Left colon (tissue), 1 donor: ENCODE measurements around a stretch of chrX.

- PRO-cap, result no peak
These were observed 113.5 kb upstream of the HSD17B10 start for GRCh38 chrX:53547716-53548080.

DNA sequence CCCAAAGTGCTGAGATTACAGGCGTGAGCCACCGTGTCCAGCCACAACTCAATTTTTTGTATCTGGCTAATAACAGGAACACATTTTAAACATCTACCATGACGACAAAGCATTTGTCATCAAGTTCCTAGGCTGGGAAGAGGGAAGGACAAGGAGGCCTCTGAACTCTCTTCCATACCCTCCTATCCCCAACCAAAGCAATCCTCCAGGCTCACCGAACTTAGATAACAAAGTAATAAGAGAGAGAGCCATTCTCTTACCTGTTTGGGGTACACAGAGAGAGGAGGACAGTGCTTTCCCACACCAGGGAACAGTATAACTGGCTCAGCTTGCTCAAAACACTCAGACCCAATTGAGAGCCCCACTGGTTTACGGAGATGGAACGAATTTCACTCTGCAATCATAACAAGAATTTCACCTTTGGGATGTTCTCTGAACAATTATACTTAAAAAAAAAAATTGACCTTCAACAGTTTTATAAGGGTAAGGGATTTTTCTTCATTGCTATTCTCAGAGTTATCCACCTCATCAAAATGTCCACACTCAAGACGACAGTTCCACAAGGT is 83.3 kb downstream of the HUWE1 start:
- PRO-cap, result no peak

DNA sequence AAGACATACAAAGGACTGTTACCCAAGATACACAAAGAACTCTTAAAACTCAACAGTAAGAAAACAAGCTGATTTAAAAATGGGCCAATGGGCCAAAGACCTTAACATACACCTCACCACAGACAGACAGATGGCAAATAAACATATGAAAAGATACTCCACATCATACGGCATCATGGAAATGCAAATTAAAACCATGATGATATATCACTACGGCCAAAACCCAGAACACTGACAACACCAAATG is 27.8 kb downstream of the HUWE1 start:
- PRO-cap, result no peak

DNA sequence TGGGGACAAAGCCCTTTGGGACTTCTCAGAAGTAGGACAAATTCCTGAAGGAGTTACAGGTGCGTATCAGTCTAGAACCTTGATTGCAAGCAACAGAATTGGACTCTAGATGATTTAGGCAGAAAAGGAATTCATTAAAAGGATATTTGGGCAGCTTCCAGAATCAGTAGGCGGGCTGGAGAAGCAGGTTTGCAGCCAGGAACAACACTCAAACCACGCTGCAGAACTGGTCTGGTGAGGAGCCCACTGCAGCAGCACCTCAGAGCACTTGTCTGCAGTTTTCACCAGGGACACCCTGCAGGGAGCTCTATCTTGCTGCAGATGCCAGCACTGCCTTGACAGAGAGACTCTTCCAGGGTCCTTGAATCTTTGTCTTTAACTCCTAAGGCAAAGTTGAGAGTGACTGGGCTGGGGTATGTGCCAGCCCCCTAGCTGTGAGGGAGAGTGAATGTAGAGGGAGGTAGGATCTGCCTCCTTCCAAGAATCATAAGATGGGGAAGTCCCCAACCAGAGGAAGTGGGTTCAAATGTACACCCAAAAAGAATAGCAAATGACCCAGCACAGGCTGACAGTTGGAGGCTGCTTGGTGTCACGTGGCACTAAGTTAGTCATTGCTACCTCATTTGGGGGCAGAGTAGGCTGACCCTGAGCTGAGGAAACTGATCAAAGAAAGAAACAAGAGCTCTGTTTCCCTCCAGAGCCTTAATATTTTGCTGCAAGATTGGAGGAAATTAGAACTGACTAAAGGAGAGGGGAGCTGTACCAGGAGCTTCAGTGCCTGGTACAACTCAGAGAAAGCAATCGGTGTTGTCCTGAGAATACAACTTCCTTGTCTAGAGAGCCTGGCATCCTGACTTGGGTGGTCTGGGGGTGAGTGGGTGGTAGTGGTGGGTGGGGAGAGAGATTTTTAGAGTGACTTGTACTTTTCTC is 28.2 kb upstream of the HUWE1 start:
- PRO-cap, result unidirectional peak, minus-strand start at position 488 of the sequence

GRCh38 chrX:53745346-53745579 is 58.7 kb upstream of the HUWE1 start:
- PRO-cap, result unidirectional peak, minus-strand start at chrX:53745451

DNA sequence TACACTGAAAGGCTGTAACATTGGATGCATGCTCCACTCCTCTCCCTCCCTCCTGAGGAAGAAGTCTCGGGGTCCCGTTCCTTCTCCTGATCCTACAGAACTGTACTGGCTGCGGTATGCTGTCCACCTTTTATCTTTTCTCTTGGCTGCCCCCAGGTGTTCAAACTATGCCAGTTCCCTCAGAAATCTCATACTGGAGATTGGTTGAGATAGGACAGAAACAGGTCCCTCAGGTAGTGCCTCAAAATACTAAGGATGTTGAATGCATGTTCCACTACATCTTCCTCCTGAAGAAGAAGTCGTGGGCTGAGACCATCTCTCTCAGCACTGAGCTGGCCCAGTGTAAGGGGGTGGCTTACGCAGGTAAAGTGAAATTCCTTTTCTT is 145.4 kb upstream of the HUWE1 start:
- PRO-cap, result no peak

DNA sequence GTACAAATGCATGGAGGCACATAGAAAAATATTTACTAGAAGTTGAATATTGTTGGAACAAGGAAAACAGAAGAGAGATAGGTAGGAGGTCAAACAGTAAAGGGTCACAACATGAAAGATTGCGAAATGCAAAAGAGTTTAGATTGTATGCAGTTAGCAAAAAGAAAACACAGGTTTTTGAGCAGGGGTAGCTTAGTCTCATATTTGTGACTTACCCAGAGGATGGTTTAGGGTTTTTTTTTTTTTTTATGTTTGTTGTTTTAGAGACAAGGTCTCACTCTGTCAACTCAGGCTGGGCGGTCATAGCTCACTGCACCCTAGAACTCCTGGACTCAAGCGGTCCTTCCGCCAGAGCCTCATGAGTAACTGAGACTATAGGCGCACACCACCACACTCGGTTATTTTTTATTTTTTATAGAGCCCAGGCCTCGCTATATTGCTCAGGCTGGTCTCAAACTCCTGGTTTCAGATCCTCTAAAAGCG is 1.5 kb upstream of the PHF8 start:
- PRO-cap, result no peak

DNA sequence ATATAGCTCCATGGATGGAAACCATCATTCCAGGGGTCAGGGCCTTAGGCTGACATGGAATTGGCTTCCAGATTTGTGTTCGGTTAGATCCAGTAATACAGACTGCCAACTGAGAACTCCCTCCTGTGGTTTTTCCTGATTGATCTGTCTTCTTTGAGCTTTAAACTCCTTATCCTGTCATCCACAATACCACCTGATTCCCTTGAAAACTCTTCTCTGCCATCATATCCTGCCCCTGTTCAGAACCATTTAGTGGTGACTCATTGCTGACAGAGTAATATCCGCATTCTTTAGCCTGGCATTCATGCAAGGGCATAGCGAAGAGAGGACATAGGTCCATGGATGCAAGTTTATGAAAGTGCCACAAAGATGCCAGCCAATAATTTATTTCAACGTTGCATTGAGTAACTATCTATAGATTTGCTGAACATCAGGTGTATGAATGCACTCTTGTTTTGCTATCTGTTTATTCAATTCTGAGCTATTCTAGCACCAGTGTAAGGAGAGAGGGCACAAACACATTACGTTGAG is 76.6 kb downstream of the ITIH6 start:
- PRO-cap, result no peak

DNA sequence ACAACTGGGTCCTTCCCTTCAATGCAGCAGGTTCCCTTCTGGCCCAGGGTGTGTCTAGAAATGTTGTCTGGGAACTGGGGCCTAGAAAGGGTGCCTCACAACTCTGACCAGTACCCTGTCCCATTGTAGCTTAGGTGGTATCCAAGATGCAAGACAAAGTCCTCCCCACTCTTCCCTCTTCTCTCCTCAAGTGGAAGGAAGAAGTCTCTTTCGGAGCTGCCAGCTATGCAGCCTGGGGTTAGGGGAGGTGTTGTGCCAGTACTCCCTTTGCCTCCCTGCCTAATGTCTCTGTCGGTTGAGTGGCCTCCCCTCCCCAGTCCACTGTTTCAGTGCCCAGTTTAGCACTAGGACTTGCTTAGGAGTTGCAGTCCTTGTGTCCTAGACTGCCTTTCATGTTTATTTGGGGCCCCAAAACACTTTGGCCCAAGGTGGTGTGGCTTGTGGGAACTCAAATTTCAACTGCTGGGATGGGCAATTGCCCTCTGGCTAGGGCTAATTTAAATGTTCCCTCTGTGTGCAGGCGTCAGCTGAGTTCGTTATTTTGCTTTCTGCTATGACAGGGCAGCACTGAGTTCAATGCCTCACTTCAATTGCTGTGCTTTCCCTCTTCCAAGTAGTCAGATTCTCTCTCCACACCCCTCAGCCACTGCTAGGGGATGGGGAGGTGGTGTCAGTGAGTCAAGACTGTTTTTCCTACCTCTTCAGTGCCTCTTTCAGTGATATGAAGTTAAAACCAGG is 51.3 kb downstream of the ITIH6 start:
- PRO-cap, result no peak

- PRO-cap, result no peak
These were observed 50.5 kb downstream of the ITIH6 start for GRCh38 chrX:54747582-54748007.

DNA sequence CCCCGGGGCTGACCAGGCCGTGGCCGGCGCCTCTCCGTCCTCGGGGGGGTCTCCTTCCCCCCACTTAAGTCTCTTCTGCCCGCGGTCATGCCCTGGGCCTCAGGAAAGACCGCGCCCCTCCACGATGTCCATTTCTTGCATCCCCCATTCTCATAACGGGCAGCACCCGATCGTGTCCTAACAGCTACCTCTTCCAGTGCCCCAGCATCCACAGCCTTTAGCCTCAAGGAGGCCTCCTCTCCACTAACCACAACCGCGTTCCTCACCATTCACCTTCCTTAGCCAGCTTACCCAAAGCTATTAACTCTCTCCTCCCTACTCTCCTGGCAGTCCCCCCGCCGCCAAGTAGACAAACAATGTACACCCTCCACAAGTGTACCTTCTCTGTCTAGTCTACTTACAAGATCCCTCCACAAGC is 556 bp upstream of the FAM104B start:
- PRO-cap, result no peak

- PRO-cap, result no peak
These were observed 10.4 kb downstream of the RRAGB start for GRCh38 chrX:55727692-55728565.

GRCh38 chrX:56017142-56017477 is 215.0 kb upstream of the KLF8 start:
- PRO-cap, result no peak

DNA sequence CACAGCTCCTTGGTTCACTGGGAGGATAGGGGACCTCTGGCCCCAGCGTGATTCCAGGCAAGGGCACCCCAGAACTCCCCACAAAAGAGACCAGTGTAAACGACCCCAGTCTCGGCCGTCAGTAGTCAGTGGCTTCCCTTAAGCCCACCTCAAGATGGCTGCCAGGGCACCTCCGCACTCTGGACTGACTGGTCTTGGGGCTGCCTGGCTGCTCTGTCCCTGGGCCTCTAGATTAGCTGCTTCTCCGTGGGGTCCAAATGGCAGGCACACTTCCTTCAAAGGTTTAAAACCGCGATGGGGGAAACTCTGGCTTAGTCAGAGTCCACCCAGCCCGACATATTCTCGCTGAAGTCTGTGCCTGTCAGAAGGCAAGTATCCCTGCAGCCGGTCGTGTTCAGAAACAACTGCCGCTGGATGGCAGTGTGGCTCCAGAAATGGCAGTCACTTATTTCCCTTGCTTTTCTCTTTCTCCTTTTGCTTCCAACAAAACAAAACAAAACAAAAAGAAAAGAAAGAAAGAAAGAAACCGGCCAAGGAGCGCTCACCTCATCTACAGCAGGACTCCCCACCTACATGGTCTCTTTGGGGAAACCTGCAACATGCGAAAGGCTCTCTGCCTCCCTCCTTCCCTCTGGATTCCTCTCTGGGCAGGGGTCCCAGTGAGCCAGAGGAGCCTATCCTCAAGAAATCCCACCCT is 74.4 kb downstream of the NBDY start:
- PRO-cap, result no peak

DNA sequence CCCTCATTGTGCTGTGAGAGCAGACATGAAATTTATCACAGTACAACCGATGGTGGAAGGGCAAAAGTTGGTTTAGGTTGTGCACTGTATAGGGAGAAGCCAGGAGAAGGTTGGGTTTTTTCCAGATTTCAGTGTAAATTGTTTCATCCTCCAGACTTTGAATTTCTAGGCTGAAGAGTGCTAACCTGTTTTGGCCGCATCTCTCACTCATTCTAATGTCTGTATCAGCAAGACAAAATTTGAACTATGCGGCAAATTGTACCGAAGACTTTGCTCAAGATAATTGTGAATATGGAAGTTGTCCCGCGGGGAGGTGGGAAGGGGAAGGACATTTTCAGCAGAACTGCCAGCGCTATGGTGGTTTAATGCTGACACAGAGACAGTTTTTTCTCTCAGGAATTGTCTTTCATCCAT is 639 bp upstream of the ZXDB start:
- PRO-cap, result no peak

- PRO-cap, result no peak
These were observed 4.3 kb downstream of the ZXDB start for GRCh38 chrX:57596105-57596529.

DNA sequence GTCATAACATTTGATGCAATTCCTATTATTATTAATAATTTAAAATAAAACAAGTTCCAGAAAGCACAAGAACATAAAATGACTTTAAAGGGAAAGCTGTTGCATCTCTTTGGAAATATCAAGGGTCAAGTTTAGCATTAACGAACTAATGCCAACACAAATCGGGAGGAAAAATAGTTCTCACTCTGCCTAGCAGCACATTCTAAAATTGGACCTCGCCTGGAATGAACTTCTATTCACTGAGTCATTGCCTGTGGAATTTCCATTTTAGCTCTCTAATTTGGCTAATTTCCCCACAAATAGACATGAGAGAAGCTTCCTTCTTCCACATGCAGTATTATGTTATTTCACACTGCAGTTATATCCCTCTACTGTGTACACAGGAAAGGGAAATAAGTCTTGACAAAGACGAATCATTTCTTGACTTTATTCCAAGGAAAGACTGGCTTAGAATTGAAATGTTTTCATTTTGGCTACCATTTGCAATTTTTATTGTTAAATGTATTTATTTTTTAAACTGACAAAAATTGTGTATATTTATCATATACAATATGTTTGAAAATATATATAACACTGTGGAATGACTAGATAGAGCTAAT is 9.3 kb downstream of the ZXDA start:
- PRO-cap, result no peak

GRCh38 chrX:63747212-63747846 is 37.7 kb downstream of the ARHGEF9 start:
- PRO-cap, result no peak

DNA sequence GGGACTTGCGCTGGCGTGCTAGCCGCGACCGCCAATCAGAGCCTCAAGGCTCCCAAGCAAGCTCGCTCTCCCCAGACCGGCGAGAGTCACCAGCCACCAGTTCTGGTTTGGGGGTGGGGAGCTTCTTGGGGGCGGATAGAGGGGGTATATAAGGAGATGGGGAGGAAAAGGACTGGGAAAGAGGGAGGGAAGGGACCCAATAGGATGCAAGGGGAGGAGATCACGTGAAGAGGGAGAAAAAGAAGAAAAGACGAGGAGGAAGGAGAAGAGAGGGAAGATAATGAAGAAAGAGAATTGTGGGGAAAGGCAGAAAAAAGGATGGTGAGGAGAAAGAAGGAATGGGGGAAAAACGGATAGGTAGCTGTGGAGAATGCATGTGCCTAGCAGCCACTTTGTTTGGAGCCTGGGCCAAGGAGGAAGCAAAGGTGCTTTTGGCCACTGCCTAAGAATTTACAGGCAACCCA is 29.7 kb downstream of the ARHGEF9 start:
- PRO-cap, result bidirectional peak, plus-strand start at position 74 of the sequence, minus-strand start outside the sequence

DNA sequence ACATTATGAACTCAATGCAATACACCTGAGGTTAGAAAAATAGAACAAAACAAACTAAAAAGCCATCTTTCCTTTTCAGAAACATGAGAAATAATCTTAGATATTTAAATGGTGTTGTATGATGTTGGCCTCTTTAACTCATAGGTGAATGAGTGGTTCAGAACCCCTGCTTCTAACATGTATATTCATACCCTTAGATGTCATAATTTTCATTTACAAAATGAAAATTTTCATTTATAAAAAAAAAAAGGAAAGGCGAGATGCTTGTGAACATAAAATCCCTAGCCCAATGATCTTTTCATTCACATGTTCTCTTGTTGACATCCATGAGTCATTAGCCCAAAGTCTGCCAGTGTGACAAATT is 25.1 kb downstream of the MTMR8 start:
- PRO-cap, result no peak